Placental epithelial cell (primary cell): ENCODE measurements around a stretch of chr9.

DNA sequence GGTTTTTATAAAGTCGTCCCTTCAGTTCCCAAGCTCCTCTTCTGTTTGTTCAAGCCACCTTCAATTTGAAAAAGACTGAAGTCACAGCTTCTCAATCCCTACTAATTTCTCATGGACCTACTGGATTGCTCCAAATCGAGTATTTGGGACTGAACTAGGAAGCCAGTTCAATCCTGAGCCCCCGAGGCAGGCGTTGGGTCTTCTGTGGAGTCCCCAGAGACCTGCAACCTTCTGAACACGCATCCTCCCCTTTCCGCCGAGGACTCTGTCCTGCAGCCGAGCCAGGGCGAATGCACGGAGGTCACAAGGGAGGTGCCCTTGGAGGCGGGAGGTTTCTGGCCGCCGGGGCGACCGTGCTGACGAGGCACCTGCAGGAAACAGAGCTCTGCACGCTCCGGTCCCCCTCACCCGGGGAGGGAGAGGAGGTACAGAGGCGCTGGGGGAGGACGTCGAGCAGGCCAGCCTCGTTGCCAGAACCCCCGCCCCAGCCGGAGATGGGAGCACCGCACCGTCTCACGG, 737 bp upstream of the KANK1 start:
- CAGE, long polyA plus RNA, result no peak

- CAGE, long polyA plus RNA, result no peak
Observed at GRCh38 chr9:505202-505516, 664 bp downstream of the KANK1 start.

- CAGE, long polyA plus RNA, result no peak
Observed at GRCh38 chr9:589052-589827, 84.7 kb downstream of the KANK1 start.

DNA sequence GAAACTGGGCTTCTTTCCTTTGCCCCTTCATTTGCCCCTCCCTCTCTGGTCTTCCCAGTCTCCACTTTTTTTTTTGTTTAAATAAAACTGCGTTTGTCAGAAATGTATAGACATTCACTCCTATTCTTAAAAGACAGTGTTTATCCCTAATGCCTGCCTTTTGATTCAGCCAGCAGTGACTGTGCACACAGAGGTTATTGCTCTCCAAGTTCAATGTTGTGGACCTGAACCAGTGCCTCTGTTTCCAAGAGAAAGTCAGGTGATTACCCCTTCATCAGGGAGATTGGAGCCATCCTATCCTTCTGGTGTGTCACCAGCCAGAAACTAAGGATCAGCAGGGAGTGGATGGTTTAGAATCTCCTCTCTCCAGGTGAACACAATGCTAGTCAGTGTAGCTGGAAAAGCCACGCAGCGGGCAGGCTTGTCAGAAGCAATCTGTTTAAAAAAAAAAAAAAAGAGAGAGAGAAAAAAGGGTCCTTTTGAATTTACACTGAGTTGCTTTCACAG, 167.5 kb upstream of the DMRT1 start:
- CAGE, long polyA plus RNA, result no peak

DNA sequence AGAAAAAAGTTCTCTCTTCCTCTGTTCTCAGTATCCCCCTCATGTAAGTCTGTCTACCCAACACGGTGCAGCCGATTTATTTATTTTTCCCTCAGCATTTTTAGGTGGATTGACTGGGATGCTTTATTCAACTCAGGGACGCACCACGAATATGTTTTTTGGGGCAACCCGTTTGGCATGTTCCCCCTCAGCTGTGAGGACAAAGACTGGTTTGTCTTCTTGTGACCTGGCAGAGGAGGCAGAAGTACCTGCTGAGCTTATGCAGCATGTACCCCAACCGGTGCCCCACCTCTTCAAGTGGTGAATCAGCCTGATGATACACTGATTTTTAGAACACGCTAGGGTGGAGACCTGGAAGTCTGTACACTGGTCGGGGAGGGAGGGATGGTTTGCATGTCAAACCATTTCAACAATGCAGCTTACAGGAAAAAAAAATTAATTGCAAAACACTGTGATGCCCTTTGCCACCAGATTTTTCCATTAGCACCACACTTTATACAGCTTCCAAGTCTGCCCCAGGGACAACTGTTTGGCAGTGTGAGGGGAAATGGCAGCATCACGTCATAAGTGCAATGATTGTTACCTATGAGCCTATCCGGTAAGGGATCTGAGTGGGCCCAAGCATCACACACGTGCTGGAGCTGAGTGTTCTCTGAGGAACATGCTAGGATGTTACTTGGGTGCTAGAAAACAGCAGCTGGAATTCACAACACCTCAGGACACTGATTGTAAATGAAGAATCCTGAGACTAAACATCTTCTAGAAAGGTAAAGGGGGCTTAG, 155.2 kb upstream of the DMRT1 start:
- CAGE, long polyA plus RNA, result no peak

GRCh38 chr9:730868-731433, 110.5 kb upstream of the DMRT1 start:
- CAGE, long polyA plus RNA, result no peak

DNA sequence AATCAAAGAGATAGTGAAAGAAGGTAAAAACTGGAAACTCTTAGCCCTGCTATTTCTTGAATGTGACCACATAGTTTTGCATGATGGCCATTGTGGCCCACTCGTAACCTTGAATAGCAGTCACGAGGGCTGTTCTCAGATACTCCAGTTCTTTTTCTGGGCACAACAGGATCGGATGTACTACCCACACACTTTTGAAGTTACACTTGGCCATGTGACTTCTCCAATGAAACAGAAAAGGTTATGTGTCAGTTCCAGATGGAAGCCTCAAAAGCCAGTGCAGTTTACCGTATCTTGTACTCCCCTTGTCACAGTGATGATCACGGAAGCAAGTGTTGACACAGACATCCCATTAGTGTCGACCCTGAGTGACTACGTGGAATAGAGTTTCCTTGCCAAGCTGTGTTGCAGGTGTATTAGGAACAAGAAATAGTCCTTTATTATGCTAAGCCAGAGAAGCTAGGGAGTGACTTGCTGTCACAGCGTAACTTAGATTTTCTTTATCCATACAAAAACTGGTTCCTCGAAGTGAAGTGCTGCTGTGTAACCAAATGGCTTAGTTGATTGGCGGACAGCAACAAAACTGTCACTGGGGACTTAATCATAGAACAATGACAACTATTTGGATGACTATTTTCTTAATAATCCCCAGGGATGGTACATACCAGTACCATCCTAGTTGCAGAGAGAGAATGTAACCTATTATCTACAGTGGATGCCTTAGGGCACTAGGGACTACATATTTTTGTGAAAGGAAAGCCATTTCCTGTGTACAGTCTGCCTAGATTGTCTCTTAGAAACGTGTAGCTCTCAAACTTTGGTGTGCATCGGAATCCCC, 90.2 kb upstream of the DMRT1 start:
- CAGE, long polyA plus RNA, result no peak

GRCh38 chr9:1010766-1011270, 34.4 kb downstream of the DMRT3 start:
- CAGE, long polyA plus RNA, result no peak

- CAGE, long polyA plus RNA, result no peak
Observed at GRCh38 chr9:1047503-1047823, 2.7 kb upstream of the DMRT2 start.

- CAGE, long polyA plus RNA, result no peak
Observed at GRCh38 chr9:1951339-1951959, 63.7 kb upstream of the SMARCA2 start.

GRCh38 chr9:2026331-2027578, 11.6 kb downstream of the SMARCA2 start:
- CAGE, long polyA plus RNA, result no peak

GRCh38 chr9:2159544-2160739, 144.8 kb downstream of the SMARCA2 start:
- CAGE, long polyA plus RNA, result no peak

DNA sequence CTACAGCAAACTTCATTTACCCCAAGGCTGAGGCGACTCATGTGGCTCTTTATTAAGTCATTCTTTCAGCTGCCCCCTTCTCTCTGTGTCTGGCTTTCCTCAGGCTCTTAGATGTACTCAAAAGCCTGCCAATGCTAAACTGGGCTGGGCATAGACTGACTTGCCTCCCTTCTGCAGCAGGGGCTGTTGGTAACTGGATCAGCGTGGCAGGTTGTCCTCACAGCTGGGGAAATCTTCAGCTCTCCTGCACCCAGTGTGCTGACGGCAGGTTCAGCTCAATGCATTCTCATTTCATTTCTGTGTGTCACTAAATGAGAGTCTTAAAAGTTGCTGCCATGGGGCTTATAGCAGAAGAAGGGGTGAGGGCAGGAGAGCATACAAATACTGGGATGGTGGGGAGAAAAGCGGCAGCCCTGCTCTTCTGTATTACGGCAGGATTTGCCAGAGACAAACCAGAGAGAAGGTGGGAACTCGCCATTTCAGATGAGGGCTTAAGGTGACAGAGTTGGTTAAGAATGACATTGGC, 219.6 kb downstream of the SMARCA2 start:
- CAGE, long polyA plus RNA, result no peak

DNA sequence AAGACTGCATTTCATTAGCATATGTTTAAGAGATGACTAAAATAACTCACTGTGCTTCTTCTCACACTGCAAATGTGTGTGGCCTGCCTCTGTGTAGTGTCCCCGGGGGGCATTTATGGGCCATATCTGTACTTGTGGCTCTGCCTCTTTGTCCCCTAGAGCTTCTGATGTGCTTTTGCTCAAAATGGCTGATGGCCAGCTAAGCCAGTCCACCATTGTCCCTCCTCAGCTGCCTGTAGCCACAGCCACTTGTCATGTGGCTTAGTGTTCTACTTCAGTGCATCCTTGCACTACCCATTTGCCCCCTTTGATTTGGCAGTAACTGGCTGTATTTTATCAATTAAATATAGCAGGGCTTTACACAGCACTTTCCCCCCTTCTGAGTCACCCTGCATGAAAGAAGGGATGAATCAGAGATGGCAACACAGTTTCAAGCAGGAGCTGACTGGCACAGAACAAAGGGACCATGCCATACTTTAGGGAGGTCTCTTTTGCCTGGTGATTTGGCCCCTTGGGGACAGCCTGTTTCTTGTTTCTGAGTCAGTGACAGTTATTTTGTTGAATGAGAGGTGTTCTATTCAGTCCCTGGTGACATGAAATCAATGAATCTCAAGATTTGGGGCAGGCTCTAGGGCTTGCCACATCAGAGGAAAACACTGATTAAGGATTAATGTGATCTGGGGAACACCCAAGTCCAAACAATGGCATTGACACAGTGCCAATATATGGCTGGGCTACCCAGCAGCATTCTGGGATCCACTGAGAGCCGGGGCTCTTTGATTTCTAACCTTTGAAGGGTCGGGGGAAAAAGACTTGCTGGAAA, 245.5 kb downstream of the SMARCA2 start:
- CAGE, long polyA plus RNA, result no peak

- CAGE, long polyA plus RNA, result no peak
Observed at GRCh38 chr9:2279038-2279610, 264.0 kb downstream of the SMARCA2 start.

DNA sequence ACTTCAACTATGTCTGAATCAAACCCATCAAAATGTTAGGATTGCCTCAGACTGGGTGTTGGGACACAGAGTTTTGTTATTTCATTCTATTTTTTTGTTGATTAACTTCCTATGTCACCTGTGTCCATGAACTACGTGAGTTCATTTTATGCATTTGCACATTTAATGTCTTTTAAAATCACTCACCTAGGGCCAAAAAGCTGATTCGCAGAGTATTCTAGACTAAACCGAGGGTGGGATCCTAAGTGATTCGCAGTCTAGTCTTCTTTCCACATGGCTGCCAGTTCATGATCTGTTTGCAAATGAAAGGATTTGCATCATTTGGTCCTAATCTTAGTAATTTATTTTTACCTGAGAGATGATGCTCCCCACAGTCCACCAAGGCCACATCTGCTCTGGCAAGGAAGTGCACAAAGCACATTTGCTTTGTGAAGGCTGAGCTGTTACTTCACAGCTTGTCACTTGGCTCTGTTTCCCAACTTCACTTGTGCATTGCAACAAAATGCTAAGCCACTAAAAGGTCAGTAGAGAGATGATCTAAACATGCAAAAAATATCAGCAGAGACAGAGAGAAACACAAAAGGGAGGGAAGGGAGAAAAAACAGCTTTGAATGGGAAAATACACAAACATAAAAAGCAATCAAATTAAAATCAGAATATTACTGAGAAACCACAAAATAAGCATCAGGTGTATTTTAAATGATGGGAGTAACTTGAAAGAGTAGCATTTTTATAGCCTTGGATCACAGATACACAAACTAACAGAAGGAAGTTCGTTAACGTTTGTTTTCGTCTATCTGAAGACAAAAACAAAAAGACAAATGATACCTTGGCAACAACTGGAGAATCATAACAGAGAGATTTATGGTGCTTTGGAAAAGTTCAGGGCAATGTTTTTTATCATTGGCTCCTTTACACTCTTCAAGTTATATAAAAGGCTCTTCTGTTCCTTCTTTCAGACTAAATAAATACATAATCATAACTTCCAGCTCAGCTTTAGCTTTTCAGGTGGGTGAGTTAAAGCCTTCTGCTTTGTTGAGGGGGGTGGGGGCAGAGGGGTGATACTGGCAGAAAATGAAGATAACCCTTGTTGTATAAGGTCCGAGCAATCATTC, 128.3 kb upstream of the VLDLR start:
- CAGE, long polyA plus RNA, result no peak

GRCh38 chr9:2613571-2614279, 7.9 kb upstream of the VLDLR start:
- CAGE, long polyA plus RNA, result no peak

- CAGE, long polyA plus RNA, result no peak
Observed at GRCh38 chr9:2648182-2648495, 26.6 kb downstream of the VLDLR start.

DNA sequence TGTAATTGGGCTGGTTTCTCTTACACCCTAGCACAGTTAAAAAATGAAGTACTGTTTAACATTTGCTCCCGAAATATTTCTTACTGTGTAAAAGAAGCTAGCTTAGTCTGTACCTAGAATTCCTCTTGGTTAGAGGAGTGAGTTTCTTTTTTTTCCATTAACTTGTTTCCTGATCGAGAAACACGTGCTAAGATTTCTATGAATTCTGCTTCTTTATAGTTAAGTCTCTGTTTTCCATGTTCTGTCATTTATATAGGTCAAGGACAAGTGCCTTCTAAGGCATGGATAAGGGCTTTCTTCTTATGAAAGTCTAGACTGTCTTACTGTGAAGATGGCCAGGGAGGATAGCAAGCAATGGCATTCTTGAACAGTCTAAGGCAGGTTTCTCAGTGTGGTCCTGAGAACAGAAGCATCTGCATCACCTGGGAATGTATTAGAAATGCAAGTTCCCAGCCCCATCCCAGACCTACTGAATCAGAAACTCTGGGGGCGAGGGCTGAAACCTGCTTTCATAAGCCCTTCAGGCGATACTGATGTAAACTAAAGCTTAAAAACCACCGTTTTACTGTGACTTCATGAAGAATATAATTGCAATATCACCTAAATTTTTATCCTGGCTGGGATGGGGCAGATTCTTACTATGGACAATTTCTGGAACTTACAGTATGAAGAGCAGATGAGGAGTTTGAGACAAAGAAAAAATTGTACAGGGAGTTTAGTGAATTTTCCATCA, 33.2 kb downstream of the VLDLR start:
- CAGE, long polyA plus RNA, result no peak

DNA sequence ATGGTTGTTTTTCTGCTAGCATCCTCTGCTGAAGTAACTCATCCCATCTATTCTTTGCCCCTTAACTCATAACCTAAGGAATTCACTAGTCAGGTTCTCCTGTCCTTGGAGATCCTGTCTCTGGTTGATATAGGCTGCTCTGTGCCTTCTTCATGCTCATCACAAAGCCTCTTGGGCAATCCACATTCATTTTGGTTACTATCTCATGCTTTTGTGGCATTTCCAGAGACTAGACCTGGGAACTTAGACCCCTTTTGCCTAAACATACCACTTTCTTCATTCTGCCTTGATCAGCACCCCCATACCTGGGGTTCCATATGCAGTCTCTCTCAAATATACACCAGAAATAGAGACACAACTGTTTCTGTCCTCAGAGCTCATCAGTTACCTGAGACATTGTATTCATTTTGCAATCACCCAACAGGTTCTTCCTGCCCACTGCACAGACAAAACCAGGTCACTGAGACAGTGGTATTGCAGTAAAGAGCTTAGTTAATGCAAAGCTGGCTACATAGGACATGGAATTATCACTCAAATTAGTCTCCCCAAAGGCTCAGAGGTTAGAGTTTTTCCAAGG, 40.7 kb downstream of the KCNV2 start:
- CAGE, long polyA plus RNA, result no peak